Kidney epithelial cell (primary cell): ENCODE measurements around the genes KLB, PDS5A and CHRNA9.

GRCh38 chr4:38634163-38634748, 29.7 kb upstream of the KLF3 start:
- RAMPAGE, long total RNA: no peak
- RRBS: no CpG with 5 or more reads among the region's 2 CpGs

GRCh38 chr4:38661449-38661938, 2.5 kb upstream of the KLF3 start:
- RAMPAGE, long total RNA: no peak
- RRBS: no CpG with 5 or more reads among the region's 9 CpGs

DNA sequence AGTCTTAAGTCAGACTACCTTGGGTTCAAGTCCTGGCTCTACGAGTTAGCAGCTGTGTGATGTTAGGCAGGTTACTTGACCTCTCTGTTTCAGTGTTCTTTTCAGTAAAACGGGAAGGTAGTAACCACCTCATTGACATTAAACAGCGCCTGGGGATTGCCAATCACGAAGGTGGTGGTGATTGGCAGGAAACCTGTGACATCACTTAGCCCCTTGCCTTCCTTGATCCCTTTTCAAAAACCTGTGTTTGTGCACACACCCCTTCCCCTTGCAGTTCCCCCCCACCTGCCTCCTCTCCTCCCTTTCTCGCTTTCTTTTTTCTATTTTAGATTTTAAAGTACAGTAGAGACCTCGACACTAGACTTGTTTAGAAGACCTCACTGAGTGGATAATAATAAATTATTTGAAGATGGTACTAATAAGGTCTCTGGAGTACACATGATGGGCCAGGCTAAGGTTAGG, 7.7 kb downstream of the KLF3 start:
- RAMPAGE, long total RNA: no peak
- RRBS: no CpG with 5 or more reads among the region's 6 CpGs

GRCh38 chr4:38676079-38676702, 12.2 kb downstream of the KLF3 start:
- RAMPAGE, long total RNA: no peak
- RRBS: no CpG with 5 or more reads among the region's 8 CpGs

- RAMPAGE, long total RNA: no peak
- RRBS: no CpG with 5 or more reads among the region's 3 CpGs
These were observed 14.8 kb downstream of the KLF3 start for GRCh38 chr4:38678628-38679329.

DNA sequence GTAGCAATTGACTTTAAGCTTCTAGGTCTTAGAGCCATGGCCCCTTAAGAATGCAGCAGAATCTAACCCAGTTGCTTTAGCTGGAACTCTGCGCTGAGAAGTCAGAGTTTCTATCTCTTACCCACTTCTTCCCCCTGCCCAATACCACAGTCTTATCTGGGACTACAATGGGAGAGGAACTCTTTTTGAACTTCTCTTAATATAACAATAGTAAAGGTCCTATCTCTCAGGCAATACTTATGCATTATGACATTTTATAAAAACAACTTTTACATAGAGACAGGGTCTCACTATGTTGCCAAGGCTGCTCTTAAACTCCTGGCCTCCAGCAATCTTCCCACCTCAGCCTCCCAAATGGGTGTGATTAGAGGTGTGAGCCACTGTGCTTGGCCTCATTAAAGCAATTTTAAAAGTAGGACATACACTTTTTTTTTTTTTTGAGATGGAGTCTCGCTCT, 1.8 kb downstream of the TLR10 start:
- RAMPAGE, long total RNA: no peak
- RRBS: no CpG with 5 or more reads among the region's 2 CpGs

DNA sequence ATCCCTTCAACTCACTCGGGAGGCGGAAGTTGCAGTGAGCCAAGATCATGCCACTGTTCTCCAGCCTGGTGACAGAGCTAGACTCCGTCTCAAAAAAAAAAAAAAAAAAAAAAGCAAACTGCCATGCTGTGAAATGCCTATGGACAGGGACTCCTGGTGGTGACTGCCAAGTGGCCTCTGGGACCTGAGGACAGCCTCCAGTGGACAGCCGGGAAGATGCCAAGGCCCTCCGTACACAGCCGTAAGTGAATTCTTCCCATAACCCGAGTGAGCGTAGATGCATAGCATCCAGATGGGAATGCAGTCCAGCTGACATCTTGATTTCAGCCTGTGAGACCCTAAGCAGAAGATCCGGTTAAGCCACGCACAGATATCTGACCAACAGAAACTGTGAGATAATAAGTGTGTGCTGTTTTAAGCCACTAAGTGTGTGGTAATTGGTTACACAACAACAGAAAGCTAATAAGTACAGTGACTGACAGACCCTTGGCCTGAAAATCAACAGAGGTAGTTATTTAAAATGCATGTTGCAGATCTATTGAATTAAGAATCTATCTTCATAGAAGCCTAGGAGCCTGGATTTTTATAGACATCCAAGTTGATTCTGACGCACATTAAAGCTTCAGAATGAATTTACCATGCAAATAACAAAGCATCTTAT, 55.9 kb downstream of the TMEM156 start:
- RAMPAGE, long total RNA: no peak
- RRBS: no CpG with 5 or more reads among the region's 11 CpGs

- RAMPAGE, long total RNA: no peak
- RRBS: no CpG with 5 or more reads among the region's 14 CpGs
These were observed 47.1 kb upstream of the WDR19 start for GRCh38 chr4:39135151-39135758.

DNA sequence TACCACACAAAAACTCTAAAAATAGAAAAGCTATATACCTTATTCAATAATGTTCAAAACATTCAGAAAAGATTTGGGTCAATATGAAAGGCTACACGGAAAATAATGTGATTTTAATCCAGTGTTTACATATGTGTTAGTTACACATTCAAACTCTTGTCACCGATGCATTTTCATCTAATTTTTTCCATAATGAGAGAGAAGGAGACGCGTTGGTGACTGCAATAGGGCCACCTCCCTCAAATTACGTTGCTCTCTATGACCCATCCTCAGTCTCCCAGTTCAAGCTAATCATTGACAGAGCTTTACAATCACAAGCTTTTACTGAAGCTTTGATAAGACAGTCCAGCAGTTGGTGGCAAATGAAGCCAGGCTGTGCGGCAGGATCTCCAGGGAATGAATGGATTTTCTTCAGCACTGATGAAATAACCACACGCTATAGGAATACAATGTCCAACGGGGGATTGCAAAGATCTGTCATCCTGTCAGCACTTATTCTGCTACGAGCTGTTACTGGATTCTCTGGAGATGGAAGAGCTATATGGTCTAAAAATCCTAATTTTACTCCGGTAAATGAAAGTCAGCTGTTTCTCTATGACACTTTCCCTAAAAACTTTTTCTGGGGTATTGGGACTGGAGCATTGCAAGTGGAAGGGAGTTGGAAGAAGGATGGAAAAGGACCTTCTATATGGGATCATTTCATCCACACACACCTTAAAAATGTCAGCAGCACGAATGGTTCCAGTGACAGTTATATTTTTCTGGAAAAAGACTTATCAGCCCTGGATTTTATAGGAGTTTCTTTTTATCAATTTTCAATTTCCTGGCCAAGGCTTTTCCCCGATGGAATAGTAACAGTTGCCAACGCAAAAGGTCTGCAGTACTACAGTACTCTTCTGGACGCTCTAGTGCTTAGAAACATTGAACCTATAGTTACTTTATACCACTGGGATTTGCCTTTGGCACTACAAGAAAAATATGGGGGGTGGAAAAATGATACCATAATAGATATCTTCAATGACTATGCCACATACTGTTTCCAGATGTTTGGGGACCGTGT, at the start of gene KLB:
TSS of gene KLB (plus strand) at position 343 of the 1,060 bp plus-strand sequence.
- RAMPAGE, long total RNA: no peak
- RRBS: no CpG with 5 or more reads among the region's 15 CpGs

DNA sequence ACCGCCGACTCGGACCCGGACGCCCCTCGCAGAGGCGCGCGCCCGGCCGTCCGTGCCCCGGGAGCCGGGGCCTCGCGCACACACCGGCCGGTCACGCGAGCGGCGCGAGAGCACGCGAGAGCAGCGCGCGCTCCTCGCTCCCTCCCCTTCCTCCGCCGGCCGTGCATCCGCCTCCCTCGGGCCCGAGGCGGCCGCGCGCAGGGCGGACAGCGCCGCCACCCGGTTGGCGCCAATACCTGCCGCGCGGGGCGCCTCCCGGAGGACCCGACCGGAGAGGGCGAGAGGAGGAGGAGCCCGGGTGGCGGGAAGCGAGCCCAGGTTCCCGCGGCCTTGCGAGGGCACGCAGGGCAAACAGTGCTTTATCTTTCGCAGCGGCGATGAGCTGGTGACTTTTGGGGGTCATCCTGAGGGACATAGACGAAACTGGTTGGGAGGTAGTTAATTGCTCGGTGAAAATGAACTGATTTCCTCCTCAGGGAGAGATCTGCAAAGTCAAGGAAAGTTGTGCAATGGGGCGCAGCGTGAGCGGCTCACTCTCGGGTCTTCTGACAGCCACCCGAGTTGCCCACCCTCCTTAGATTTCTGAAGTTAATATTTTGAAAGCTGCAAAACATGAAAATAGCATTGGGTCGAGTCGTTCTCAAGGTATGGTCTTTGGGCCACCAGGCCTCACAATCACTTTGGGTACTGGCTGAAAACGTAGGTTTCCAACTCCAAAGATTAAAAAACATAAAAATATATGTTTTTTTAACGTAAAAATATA, at the start of gene PDS5A:
TSS of gene PDS5A (minus strand) at position 116 of the 763 bp plus-strand sequence.
- RAMPAGE, long total RNA: no peak
- RRBS: 1% methylated on average over 32 of the region's 73 CpGs

DNA sequence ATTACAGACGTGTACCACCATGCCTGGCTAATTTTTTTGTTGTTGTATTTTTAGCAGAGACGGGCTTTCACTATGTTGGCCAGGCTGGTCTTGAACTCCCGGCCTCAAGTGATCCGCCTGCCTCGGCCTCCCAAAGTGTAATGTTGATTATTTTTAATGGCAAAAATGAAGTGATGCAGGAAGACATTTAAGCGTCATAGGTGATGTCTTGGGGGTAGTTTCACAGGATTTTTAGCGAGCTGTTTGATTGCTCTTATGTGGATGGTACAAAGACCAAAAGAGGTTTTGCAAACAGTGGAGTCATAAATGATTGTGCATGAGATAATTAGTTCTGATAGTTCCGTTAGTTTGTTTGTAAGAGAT, 14.6 kb downstream of the RHOH start:
- RAMPAGE, long total RNA: no peak
- RRBS: no CpG with 5 or more reads among the region's 8 CpGs

GRCh38 chr4:40238632-40239311, 41.9 kb downstream of the RHOH start:
- RAMPAGE, long total RNA: no peak
- RRBS: no CpG with 5 or more reads among the region's 13 CpGs

DNA sequence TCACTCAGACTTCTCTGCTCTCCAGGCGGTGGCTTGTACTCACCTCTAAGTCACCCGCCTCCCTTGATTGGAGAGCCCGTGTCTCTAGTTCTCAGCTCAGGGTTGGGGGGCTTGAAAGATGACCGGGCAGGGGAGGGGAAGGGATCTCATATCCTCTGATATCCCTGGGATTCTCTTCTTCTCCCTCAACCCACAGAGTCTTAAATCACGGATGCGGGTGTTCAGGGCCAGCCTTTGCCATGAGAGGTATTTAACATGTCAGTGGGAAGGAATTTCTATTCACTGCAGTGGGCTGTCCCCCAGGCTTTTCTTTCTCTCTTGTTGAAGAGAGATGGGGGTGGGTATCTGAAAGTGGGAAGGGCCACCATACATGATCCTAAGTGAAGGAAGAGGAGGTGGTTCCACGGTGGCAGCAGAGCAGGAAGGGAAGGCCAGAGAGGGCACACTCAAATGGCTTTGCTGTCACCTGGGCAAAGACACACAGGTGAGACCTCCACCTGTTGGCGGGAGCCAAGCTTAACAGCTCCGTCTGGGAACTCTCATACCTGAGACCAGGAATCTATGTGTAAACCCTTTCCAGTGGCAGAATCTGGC, 49.2 kb downstream of the RHOH start:
- RAMPAGE, long total RNA: no peak
- RRBS: no CpG with 5 or more reads among the region's 9 CpGs

DNA sequence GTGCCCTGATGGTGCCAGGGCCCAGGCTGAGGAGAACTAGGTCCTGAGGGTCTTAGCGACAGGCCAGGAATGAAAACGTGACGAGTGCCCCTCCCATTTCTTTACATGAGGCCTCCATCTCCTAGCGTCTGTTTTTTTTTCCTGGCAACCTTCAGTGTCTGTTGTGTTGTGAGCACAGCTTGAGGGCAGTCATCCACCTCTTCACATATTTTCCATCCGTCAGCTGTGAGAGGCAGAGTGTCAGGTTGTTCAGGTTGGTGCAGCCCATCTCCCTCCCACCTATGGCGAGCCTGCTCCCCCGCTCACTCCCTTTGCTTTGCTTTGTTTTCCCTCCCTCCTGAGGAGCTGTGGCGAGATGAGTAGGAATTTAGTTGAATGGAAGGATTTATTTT, 51.7 kb upstream of the CHRNA9 start:
- RAMPAGE, long total RNA: no peak
- RRBS: no CpG with 5 or more reads among the region's 8 CpGs

DNA sequence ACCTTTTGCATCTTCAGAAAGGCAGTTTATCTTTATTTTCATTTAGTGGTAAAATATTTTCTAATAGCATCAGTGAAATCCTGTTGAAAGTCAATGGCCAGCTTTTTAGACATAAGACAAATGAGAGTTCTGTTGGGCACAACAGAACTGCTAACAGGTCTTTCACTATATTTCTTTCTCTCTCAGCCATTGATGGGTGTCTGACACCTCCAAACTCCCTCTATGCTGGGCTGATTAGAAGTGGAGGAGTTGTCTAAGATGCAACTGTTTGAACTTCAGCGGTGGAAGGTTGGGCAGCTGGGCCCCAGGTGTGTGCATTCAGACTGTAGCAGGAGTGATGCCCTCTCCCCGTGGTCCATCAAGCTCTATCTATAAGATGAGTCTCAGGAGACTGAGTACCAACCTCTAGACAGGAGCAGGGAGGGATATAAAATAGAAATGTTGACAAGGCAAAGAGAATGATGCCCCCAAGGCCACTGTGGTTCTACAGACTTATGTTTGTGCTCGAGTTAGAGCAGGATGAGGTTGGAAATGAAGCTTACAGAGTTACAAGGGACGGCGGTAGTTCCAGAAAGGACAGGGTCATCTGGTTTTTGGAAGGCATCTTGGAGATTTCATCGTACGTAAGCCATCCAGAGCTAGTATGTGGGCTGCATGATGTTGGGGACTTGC, 28.1 kb upstream of the CHRNA9 start:
- RAMPAGE, long total RNA: no peak
- RRBS: no CpG with 5 or more reads among the region's 7 CpGs

- RAMPAGE, long total RNA: no peak
- RRBS: no CpG with 5 or more reads among the region's 12 CpGs
These were observed 23.2 kb upstream of the CHRNA9 start for GRCh38 chr4:40311750-40312518.

GRCh38 chr4:40335074-40335947, at the start of gene CHRNA9:
TSS of gene CHRNA9 (plus strand) at chr4:40335333.
- RAMPAGE, long total RNA: no peak
- RRBS: 0% methylated on average over 1 of the region's 11 CpGs

GRCh38 chr4:40419525-40420124, 84.5 kb downstream of the CHRNA9 start:
- RAMPAGE, long total RNA: no peak
- RRBS: no CpG with 5 or more reads among the region's 5 CpGs

- RAMPAGE, long total RNA: no peak
- RRBS: no CpG with 5 or more reads among the region's 4 CpGs
These were observed 98.3 kb downstream of the CHRNA9 start for GRCh38 chr4:40433391-40433908.

- RAMPAGE, long total RNA: no peak
- RRBS: no CpG with 5 or more reads among the region's 5 CpGs
These were observed 123.4 kb downstream of the CHRNA9 start for GRCh38 chr4:40458442-40459108.